ENCODE data around the gene UBE2QL1.

- PRO-cap, 3 experiments = peak in 1 of 3 experiments; most common plus-strand start chr5:2756344 (in 1); most common minus-strand start chr5:2756395 (in 1)
- RAMPAGE, long total RNA, 2 experiments = no peak in any of the 2 experiments
- RRBS = 2% methylated on average over 14 of the region's 88 CpGs
These were observed 5.1 kb upstream of the IRX2 start for GRCh38 chr5:2756171-2757369.

GRCh38 chr5:3079171-3079593 lies 327.7 kb upstream of the IRX2 start:
- PRO-cap, 3 experiments = no peak in any of the 3 experiments
- RAMPAGE, long total RNA, 2 experiments = no peak in any of the 2 experiments
- RRBS = no CpG with 5 or more reads among the region's 5 CpGs

- PRO-cap, 3 experiments = no peak in any of the 3 experiments
- RAMPAGE, long total RNA, 2 experiments = no peak in any of the 2 experiments
- RRBS = no CpG with 5 or more reads among the region's 7 CpGs
These were observed 284.2 kb upstream of the IRX1 start for GRCh38 chr5:3311467-3311826.

- PRO-cap, 3 experiments = no peak in any of the 3 experiments
- RAMPAGE, long total RNA, 2 experiments = no peak in any of the 2 experiments
- RRBS = no CpG with 5 or more reads among the region's 5 CpGs
These were observed 135.7 kb downstream of the IRX1 start for GRCh38 chr5:3731303-3731681.

DNA sequence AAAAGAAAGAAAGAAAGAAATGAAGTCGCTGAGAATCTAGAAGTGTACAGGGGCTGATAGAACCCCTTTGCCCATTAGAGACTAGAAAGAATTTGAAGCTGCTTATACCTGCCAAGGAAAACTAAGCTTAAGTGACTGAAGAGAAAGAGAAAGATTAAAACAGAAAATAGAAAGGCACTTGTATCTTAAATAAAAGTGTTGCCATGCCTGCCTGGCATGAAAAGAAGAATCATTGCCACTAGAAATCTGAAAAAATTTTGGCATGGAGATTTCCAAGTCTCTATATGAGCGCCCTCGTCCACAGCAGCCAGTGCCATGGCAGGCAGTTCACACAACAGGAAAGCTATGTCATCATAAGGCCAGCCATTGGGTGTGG lies 446.5 kb downstream of the IRX1 start:
- PRO-cap, 3 experiments = no peak in any of the 3 experiments
- RAMPAGE, long total RNA, 2 experiments = no peak in any of the 2 experiments
- RRBS = no CpG with 5 or more reads among the region's 3 CpGs

- PRO-cap, 3 experiments = no peak in any of the 3 experiments
- RAMPAGE, long total RNA, 2 experiments = no peak in any of the 2 experiments
- RRBS = no CpG with 5 or more reads among the region's 18 CpGs
These were observed 524.8 kb upstream of the ADAMTS16 start for GRCh38 chr5:4615346-4615704.

- PRO-cap, 3 experiments = no peak in any of the 3 experiments
- RAMPAGE, long total RNA, 2 experiments = no peak in any of the 2 experiments
- RRBS = no CpG with 5 or more reads among the region's 6 CpGs
These were observed 239.0 kb upstream of the ADAMTS16 start for GRCh38 chr5:4901183-4901482.

DNA sequence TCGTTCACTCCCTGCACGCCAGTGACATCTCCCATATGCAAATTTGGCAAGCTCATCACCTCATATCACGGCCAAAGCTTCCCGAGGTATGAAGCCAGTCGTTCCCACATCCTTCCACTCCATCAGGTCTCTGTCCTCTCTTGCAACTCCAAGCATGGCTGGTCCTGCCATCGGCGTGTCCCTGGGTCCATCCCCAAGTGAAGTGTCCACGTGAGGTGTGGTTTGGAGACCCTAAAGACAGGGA lies 238.6 kb upstream of the ADAMTS16 start:
- PRO-cap, 3 experiments = no peak in any of the 3 experiments
- RAMPAGE, long total RNA, 2 experiments = no peak in any of the 2 experiments
- RRBS = no CpG with 5 or more reads among the region's 8 CpGs

DNA sequence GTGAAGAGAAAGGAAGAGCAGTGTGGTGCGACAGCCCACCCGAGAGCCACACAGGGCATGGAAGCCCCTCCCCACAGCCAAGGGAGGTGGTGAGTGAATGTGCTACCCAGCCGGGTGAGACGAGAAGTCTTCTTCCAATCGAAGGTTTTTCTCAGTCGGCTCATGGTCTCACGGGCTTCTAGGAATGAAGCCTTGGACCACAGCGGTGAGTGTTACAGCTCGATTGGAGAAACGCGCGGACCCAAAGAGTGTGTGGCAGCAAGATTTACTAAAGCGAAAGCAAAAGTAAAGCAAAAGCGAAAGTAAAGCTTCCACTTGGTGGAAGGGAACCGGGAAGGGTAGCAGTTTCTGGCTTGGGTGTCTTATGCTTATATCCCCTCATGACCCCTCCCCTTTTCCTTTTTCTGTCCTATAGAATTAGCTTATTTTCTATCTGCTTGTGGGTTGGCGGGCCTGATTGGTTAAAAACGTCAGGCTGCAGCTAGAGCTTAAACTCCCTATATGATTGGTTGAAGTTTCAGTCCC lies 114.5 kb upstream of the ADAMTS16 start:
- PRO-cap, 3 experiments = no peak in any of the 3 experiments
- RAMPAGE, long total RNA, 2 experiments = no peak in any of the 2 experiments
- RRBS = no CpG with 5 or more reads among the region's 17 CpGs

- PRO-cap, 3 experiments = peak in 2 of 3 experiments; most common plus-strand start chr5:5027299 (in 2)
- RAMPAGE, long total RNA, 2 experiments = no peak in any of the 2 experiments
- RRBS = no CpG with 5 or more reads among the region's 1 CpG
These were observed 113.0 kb upstream of the ADAMTS16 start for GRCh38 chr5:5027125-5027532.

- PRO-cap, 3 experiments = no peak in any of the 3 experiments
- RAMPAGE, long total RNA, 2 experiments = no peak in any of the 2 experiments
- RRBS = 2% methylated on average over 13 of the region's 57 CpGs
These were observed 671 bp upstream of the ADAMTS16 start for GRCh38 chr5:5139341-5139976.

- PRO-cap, 3 experiments = peak in 1 of 3 experiments; most common plus-strand start chr5:6448876 (in 1)
- RAMPAGE, long total RNA, 2 experiments = no peak in any of the 2 experiments
- RRBS = 2% methylated on average over 29 of the region's 59 CpGs
These were observed at the start of gene UBE2QL1 for GRCh38 chr5:6448333-6448997. Gene UBE2QL1 (plus strand): TSS chr5:6448859.

GRCh38 chr5:6452642-6453081 lies 4.0 kb downstream of the UBE2QL1 start:
- PRO-cap, 3 experiments = no peak in any of the 3 experiments
- RAMPAGE, long total RNA, 2 experiments = no peak in any of the 2 experiments
- RRBS = no CpG with 5 or more reads among the region's 6 CpGs

DNA sequence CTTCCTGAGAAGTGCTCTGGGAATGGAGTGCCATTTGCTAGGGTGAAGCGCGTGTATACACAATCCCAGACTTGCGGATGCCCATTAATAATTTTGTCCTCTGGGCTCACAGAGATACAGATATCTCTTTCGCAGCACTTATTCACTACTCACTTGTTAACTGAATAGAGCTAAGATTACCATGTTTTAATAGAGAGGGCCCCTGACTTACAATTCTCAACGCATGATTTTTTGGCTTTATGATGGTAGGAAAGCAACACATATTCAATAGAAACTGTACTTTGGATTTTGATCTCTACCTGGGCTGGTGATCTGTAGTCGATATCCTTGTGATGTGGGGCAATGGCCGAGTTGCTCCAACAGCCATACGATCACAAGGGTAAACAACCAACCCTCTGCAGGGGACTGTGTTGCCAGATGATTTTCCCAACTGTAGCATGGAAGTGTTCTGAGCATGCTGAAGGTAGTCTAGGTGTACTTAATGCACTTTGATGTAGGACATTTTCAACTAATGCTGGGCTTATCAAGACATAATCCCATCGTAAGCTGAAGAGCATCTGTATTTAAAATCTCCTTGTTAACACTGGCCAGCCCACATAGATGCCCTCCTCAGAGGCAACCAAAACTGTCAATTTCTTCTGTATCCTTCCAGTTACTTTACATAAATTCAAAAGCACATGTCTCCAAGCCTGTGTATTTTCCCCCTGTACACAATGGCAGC lies 36.4 kb downstream of the NSUN2 start:
- PRO-cap, 3 experiments = no peak in any of the 3 experiments
- RAMPAGE, long total RNA, 2 experiments = no peak in any of the 2 experiments
- RRBS = no CpG with 5 or more reads among the region's 9 CpGs

DNA sequence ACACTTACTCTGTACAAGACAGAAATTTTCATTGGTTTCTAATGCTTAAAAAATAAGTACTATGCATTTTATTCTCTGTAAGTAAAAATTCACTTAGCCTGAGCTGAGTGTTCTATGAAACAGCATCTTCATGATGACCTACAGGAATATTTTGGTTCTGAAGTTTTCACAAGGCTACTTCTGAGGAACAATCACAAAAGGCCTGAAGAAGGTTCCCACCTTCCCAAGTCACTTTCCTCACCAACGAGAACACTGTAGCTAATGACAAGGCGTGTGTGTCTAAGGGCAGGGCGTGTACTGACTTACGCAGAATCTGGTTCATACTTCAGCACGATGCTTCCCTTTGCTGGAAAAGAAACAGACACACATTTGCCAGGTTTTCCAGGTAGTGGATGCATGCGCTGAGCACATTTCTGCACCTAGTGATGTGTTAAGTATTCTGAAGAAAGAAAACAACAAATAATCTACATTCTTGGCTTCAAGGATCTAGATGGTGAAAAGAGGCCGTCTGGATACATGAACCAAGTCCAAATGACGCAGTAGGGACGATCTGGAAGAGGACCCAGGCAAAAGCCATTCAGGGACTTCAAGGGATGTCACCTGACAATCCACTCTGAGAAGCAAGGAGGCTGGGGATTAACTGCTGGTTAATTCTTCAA lies 30.6 kb downstream of the NSUN2 start:
- PRO-cap, 3 experiments = no peak in any of the 3 experiments
- RAMPAGE, long total RNA, 2 experiments = no peak in any of the 2 experiments
- RRBS = no CpG with 5 or more reads among the region's 9 CpGs

DNA sequence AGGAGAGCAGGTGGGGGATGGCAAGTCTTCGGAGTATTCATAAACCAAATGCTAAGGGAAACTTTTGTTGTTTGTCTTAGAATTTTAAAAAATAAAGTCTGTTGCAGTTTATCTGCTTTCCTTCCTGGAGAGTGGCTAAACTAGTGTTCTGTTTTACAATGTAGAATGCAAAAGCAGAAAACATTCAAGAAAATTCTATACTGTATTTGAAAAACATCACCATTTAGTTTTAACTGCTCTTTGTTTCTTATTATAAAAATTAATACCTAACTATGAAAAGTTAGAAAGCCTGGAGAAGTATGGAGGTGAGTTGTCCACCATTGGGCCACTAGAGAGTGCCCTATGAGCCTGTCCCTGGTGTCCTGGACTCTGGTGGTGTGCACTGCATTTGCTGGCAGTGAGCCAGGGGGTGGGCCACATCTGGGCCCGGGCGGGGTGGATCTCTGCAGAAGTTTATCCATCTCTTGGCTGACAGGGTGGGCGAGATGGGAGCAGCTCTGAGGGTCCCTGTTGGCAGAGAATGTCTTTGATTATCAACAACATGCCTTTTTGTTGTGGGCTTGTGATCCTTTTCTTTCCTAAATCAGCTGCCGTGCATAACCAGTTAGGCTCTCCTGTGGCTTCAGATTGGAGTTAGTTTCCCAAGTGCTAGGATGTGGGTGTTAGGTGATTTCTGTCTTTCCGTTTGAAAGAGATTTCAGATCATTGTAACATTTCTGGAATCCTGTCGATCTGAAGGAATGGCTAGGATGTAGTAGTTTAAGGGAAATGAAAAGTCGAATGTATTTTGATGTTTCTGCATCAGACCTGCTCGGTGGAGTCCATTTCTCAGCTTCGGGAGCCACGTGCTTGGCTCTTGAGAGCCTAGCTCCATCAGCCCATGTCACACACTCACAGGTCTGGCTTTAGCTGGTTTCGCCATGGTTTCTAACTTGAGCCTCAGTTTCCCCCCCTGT lies 8.3 kb downstream of the TENT4A start:
- PRO-cap, 3 experiments = no peak in any of the 3 experiments
- RAMPAGE, long total RNA, 2 experiments = no peak in any of the 2 experiments
- RRBS = no CpG with 5 or more reads among the region's 12 CpGs

GRCh38 chr5:6730429-6730648 lies 17.1 kb downstream of the TENT4A start:
- PRO-cap, 3 experiments = no peak in any of the 3 experiments
- RAMPAGE, long total RNA, 2 experiments = no peak in any of the 2 experiments
- RRBS = no CpG with 5 or more reads among the region's 5 CpGs

- PRO-cap, 3 experiments = no peak in any of the 3 experiments
- RAMPAGE, long total RNA, 2 experiments = no peak in any of the 2 experiments
- RRBS = 93% methylated on average over 2 of the region's 19 CpGs
These were observed 32.7 kb downstream of the TENT4A start for GRCh38 chr5:6745803-6746539.

GRCh38 chr5:7146938-7147306 lies 249.0 kb upstream of the ADCY2 start:
- PRO-cap, 3 experiments = no peak in any of the 3 experiments
- RAMPAGE, long total RNA, 2 experiments = no peak in any of the 2 experiments
- RRBS = no CpG with 5 or more reads among the region's 1 CpG

GRCh38 chr5:7393928-7394796 lies 1.8 kb upstream of the ADCY2 start:
- PRO-cap, 3 experiments = no peak in any of the 3 experiments
- RAMPAGE, long total RNA, 2 experiments = no peak in any of the 2 experiments
- RRBS = no CpG with 5 or more reads among the region's 14 CpGs

Data from testis (tissue), 5 donors.